MCF 10A (cell line): ENCODE measurements around the genes KIF22, YPEL3 and BOLA2B.

DNA sequence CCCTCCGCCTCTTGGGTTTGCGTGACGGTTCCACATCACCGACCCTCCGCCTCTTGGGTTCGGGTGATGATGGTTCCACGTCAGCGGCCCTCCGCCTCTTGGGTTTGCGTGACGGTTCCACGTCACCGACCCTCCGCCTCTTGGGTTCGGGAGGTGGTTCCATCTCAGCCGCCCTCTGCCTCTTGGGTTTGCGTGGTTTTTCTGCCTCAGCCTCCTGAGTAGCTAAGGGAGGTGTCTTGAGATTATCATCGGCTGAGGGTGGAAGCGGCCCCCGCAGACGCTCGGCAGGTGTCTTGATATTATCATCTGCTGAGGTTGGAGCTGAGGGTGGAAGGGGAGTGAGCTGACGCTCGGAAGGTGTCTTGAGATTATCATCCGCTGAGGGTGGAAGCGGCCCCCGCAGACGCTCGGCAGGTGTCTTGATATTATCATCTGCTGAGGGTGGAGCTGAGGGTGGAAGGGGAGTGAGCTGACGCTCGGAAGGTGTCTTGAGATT is 25.0 kb downstream of the NPIPB11 start:
- PRO-cap: no peak
- RRBS: no CpG with 5 or more reads among the region's 31 CpGs

- PRO-cap: no peak
- RRBS: no CpG with 5 or more reads among the region's 20 CpGs
Measured at GRCh38 chr16:29382066-29382429, 24.5 kb downstream of the NPIPB11 start.

GRCh38 chr16:29664008-29665195 is 1.4 kb downstream of the SPN start:
- PRO-cap: no peak
- RRBS: 83% methylated on average over 8 of the region's 45 CpGs

DNA sequence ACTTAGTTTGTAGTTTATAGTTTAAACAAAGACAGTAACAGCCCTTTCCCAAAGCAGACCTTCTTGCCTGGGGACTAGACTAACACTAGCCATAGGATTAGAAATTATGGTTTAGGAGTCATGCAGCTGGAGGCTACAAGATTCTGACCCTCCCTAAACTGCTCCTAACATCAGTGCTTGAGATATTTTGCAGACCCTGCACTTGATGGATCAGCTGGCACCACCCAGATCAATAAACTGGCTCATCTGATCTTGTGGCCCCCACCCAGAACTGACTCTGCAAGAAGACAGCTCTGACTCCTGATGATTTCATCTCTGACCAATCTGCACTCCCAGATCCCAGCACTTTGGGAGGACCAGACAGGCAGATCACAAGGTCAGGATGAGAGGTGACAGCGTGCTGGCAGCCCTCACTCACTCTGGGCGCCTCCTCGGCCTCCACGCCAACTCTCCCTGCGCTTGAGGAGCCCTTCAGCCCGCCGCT is 2.1 kb upstream of the C16orf54 start:
- PRO-cap: no peak
- RRBS: no CpG with 5 or more reads among the region's 7 CpGs

- PRO-cap: no peak
- RRBS: no CpG with 5 or more reads among the region's 9 CpGs
Measured at GRCh38 chr16:29765315-29765995, 12.6 kb upstream of the ZG16 start.

- PRO-cap: bidirectional peak, plus-strand start at chr16:29790757, minus-strand start at chr16:29790580
- RRBS: 1% methylated on average over 12 of the region's 77 CpGs
Measured at GRCh38 chr16:29789855-29790878, at the start of gene KIF22. TSS of gene KIF22 (plus strand) at chr16:29790751.

GRCh38 chr16:29813594-29814681 is 1.9 kb downstream of the PRRT2 start:
- PRO-cap: no peak
- RRBS: 93% methylated on average over 5 of the region's 26 CpGs

- PRO-cap: bidirectional peak, plus-strand start at chr16:29816390, minus-strand start at chr16:29816324
- RRBS: under 1% methylated on average over 16 of the region's 61 CpGs
Measured at GRCh38 chr16:29816222-29816968, 443 bp downstream of the PAGR1 start.

DNA sequence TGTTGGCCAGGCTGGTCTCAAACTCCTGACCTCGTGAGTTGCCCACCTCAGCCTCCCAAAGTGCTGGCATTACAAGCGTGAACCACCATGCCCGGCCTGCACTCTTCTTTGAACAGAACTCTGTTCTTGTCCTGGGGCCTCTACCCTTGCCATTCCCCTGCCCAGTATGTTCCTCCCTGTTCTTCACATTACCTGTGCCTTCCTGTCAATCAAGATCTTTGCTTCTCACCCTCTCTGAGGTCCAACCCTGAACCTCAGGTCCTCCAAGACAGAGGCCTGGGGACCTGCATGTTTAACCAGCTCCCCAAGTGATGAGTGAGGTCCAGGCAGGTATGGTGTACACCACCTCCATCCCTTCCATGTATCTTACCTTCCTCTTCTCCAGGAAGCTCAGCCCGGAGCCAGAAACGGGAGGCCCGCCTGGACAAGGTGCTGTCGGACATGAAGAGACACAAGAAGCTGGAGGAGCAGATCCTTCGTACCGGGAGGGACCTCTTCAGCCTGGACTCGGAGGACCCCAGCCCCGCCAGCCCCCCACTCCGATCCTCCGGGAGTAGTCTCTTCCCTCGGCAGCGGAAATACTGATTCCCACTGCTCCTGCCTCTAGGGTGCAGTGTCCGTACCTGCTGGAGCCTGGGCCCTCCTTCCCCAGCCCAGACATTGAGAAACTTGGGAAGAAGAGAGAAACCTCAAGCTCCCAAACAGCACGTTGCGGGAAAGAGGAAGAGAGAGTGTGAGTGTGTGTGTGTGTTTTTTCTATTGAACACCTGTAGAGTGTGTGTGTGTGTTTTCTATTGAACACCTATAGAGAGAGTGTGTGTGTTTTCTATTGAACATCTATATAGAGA is 868 bp upstream of the MVP start:
- PRO-cap: no peak
- RRBS: 17% methylated on average over 9 of the region's 18 CpGs

- PRO-cap: no peak
- RRBS: no CpG with 5 or more reads among the region's 13 CpGs
Measured at GRCh38 chr16:29924925-29925597, 965 bp downstream of the KCTD13 start.

DNA sequence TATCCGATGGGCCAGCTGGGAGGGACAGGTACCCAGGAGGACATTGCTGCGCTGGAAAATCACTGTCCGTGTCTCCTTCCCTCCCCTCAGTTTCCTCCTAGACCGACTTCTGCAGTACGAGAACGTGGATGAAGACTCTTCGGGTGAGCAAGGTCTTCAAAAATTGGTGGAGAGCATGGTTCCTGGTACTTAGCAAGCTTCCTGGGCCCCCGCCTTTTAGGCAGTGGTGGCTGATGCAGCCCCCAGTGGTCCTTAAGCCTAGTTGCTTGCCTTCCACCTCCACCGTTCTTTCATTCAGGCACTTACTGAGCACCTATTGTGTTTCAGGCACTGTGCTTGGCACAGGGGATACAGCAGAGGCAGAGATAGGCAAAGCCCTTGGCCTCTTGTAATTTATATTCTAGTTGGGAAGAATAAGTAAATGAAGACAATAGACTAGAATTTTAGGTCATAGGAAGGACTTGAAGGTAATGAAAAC is 716 bp downstream of the INO80E start:
- PRO-cap: no peak
- RRBS: no CpG with 5 or more reads among the region's 9 CpGs

DNA sequence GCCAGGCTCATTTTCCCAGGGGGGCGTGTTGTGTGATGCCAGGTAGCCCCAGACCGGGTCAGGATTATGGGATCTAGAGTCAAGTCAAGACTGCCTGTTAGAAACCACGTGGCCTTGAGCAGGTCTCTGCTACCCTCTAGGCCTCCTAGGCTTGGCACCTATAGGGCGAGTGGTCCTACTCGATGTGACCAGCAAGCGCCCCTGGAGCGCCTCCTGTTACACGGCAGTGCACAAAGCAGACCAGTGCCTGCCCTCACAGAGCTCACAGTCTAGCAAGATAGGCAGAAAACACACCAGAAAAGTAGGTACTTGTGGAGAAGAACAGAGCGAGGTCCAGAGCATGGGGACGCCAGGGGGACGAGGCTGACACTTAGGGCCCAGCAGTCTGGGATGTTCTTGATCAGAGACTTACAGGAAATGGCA is 5.8 kb downstream of the INO80E start:
- PRO-cap: no peak
- RRBS: no CpG with 5 or more reads among the region's 11 CpGs

DNA sequence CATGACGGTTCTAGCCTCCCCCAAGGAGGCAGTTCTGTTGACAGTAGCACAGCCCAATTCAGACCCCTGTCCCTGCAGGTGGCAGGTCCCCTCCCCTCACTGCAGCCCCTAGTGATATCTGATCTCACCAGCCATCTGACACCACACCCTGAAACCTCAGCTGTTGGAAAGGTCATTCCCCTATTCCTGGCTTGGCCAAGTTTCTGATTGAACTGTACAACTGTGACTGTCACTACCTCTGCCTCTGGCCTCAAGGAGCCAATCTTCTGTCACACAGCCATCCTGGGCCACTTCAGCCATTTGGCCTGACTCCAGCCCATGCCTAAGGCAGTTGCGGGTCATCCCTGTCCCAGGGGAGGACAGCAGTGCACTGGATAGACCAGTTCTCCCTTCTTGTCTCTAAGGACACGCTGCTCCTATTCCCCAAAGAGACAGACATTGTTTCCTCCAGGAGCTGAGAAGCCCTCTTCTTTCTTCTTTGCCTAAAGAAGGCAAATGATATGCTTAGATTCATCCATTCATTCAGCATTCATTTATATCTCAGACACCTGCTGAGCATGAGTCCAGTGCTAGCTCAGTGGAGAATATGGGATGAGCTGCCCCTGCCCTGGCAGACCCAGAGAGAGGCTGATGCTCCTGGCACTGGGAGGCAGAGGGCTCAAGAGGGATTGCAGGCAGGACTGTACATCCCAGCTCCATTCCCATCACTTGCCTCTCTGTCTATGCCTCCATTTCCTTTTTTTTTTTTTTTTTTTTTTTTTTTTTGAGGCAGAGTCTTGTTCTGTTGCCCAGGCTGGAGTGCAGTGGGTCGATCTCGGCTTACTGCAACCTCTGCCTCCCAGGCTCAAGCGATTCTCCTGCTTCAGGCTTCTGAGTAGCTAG is 4.5 kb upstream of the ALDOA start:
- PRO-cap: no peak
- RRBS: no CpG with 5 or more reads among the region's 6 CpGs

GRCh38 chr16:30072993-30073515 is 2.7 kb upstream of the PPP4C start:
- PRO-cap: no peak
- RRBS: no CpG with 5 or more reads among the region's 9 CpGs

DNA sequence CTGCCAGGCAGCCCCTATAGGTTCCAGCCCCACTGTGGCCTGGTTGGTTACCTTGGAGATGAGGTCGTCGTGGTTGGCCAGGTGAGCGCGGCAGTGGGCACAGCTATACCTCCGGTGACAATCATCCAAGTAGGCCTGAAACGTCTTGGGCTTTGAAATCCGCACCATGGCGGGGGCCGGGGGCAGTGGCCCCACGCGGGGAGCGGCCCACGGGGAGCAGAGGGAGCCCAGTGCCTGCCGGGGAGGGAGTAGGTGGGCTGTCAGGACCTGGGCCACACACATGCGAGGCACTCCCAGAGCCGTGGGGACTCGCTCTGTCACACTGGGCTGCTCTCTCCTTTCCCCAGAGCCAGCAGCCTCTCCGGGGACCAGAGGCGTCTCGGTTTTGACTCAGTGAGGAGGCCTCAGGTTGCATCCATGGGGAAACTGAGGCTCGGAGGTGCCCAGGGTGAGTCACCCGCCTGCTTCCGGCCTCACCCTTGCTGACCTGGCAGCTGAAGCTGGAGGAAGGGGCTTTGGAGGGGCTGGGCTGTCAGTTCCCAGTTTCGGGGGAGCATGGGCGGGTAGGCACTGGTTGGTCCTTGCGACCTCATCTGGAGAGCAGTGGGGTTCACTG is 704 bp downstream of the YPEL3 start:
- PRO-cap: no peak
- RRBS: 85% methylated on average over 10 of the region's 26 CpGs

GRCh38 chr16:30095817-30096781 is at the start of gene YPEL3:
TSS of gene YPEL3 (minus strand) at chr16:30096213.
- PRO-cap: bidirectional peak, plus-strand start at chr16:30096460, minus-strand start at chr16:30096213
- RRBS: 1% methylated on average over 56 of the region's 98 CpGs

DNA sequence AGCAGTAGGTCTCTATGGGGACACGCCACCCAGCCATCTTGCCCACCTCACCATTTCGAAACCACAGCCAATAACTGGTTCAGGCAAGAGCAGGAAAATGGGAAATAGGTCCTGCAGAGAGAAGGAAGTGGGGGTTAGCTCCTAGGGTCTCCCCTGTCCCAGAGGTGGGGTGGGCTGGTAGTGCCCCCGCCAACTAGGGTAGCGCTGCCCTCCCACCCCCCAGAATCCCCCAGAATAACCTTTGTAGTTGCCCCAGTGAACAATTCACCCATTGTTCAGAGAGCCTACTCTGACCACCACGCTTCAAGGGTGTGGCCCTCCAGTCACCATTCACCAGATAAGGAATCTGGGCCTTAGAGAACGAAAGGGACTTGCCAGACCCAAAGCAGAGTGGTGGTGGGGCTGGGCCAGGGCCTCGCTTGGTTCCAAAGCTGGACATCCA is 5.0 kb downstream of the GDPD3 start:
- PRO-cap: no peak
- RRBS: no CpG with 5 or more reads among the region's 7 CpGs

DNA sequence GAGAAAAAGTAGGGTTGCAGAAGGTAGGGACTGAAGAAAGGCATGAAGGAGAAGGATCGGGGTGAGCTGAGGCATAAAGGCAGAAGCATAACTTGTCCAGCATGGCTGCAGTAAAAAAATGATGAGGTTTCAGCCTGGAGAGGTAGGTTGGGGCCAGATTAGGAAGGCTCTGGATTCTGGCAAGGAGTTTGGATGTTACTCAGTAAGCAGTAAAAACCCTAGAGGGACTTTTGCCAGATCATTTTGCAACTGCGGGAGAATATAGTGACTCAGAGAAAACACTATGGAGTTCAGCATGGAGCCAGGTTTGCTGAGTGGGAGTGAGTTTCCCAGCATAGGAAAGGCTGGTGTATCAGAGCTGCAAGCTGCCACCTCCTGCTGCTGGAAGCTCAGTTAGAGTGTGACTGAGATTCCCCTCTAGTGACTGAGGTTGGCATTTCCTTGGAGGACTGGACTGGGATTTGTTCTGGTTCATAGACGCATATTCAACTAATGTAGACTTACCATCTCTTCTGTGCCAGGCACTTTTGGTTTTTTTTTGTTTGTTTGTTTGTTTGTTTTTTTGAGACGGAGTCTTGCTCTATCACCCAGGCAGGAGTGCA is 1.3 kb upstream of the MAPK3 start:
- PRO-cap: bidirectional peak, plus-strand start at position 335 of the sequence, minus-strand start at position 178 of the sequence
- RRBS: no CpG with 5 or more reads among the region's 4 CpGs

DNA sequence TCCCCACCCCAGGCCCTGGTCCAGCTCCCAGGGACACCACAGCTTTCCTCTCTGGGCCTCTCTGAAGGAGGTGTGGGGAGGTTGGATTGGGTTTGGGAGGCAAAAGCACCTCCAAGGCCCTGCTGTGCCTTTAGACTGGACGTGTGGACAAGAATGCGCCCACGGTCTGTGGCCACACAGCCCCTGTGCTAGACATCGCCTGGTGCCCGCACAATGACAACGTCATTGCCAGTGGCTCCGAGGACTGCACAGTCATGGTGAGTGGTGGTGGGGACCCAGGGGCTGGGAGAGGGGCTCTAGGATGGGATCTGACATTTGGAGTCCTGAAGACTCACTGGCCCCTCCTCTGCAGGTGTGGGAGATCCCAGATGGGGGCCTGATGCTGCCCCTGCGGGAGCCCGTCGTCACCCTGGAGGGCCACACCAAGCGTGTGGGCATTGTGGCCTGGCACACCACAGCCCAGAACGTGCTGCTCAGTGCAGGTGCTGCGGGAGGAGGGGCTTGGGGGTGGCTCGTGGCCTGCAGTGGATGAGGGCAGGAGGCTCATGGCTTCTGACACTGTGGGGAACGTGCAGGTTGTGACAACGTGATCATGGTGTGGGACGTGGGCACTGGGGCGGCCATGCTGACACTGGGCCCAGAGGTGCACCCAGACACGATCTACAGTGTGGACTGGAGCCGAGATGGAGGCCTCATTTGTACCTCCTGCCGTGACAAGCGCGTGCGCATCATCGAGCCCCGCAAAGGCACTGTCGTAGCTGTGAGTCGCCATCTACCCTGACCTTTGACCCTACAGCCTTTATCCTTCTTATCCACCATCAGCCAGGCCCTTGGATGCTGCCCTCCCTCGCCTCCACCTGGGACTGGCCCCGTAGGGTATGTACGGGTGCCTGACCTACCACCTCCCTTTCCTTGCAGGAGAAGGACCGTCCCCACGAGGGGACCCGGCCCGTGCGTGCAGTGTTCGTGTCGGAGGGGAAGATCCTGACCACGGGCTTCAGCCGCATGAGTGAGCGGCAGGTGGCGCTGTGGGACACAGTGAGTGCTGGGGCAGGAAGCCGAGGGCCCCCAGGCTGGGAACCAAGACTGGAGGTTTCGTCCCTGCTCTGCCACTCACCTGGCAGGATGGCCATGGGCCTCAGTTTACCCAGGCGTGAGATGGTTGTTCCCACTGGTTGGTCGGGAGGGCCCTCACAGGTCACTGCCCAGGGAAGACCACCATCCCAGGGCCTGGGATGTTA is 3.5 kb downstream of the CORO1A start:
- PRO-cap: no peak
- RRBS: no CpG with 5 or more reads among the region's 46 CpGs

DNA sequence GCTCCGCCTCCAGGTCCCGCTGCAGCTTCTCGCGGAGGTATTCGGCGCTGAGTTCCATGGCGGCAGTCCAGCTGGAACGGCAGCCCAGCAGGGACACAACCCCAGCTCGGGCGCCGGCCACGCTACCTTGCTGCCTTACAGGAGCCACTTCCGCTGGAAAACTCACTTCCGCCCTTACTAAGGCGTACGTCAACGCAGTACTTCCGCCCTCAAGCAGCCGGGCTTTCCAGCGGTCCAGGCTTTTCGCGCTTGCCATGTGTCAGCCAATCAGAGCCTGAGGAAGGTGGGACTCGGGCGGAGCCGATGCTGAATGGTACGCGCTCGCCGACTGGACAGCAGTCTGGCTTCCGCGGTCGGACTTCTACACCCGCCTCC is at the start of gene BOLA2B:
Gene BOLA2B, minus strand, starts transcription at position 129 of the 375 bp plus-strand sequence.
- PRO-cap: no peak
- RRBS: no CpG with 5 or more reads among the region's 33 CpGs